ENCODE results near the genes KIAA1958 and CDC26.

DNA sequence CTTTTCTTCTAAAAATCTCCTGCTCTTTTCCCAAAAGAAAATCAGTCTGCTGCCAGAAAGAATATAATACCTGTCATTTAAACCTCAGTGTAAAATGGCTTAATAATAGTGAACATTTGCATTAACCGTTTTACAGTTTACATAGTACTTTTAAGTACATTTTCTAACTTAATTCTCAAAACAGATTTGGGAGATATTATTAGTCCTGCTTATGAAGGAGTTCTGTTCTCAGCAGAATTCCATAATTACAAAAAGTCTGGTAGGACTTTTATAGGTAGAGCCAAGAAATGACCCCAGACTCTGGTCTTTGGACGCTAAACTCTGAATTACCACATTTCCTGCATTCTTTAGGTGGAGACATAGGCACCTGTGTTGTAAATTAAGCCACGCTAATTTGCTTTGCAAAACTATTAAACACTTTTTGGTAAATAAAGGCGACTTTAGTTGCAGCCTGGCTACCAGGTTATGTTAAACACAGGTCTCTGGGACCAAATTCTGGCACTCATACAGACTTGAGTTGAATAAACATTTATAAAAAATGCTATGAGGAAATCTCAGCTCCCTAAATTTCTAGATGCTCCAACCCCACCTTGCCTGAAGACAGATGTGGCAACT is 77.8 kb downstream of the C9orf152 start:
- PRO-cap = no peak

DNA sequence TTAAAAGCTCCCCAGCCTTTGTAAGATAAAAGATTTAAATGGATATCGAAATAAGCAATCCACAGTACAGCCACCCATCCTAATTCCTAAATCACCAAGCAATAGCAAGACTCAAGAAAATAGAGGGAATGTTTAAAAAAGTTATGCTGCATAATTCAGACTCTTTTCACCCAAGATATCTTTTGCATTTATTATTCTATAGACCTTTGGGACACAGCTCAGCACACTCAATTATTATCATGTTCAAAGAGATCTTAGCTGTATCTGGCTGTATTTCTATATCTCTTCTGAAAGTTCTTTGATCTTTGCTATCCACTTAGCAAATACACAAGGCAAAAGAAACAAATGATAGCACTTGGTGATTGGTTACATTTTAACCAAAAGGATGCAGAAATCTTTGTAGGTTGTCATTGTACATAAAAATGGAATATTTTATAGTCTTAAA is 6.9 kb upstream of the C9orf152 start:
- PRO-cap = no peak

DNA sequence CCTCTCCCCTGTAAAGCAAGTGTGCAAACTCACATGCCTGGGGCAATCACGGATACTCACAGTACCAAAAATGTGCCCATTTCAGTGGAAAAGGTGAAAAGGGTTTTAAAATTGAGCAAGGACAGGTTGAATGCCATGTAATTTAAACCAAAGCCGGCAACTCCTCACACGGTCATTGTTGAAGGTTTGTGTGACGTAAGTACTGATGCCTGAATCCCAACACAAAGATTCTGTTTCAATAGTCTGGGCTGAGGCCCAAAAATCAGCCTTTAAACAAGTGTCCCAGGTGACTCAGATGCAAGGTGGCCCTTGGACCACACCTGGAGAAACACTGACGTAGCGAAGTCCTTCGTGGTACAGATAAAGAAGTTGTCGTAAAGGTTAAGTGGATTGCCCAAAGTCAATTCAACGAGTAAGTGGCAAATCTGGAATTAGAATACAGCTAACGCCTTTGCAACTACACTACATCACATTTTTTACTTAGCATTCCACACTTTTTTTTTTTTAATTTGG is 111.5 kb downstream of the LPAR1 start:
- PRO-cap = no peak

DNA sequence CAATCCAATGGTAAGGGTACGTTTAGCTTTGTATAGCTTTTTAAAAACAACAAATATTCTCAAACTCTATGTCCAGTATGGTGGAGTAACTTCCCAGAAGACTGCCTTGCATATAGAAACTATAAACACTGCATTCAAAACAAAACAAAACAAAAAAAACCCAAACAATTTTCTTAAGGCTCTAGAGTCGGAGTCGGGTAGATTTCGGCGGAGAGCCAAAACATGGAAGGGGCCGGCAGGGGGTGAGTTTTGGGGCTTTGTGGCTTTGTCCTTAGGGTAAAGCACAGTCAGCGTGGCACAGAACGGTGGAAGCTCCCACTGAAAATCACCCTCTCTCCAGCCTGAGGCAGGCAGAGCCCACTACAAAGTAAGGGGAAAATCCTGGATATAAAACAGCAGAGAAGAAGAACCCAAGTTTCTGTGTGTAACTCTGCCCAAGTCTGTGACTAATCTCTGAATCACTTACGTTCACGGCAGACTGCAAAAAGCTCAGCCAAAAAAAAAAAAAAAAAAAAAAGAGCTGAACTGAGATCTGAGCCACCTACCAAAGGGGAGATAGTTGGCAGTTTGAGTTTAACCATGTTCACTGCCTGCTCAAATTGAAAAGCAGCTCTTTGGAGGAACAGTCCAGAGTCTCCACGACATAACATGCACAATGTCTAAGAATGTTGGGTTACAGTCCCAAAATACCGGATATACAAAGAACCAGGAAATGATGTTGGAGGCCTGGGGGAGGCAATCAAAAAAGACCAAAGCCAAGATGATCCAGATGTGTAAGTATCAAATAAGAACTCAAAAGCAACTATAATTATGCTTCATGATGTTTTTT is 26.6 kb upstream of the OR2K2 start:
- PRO-cap = no peak

DNA sequence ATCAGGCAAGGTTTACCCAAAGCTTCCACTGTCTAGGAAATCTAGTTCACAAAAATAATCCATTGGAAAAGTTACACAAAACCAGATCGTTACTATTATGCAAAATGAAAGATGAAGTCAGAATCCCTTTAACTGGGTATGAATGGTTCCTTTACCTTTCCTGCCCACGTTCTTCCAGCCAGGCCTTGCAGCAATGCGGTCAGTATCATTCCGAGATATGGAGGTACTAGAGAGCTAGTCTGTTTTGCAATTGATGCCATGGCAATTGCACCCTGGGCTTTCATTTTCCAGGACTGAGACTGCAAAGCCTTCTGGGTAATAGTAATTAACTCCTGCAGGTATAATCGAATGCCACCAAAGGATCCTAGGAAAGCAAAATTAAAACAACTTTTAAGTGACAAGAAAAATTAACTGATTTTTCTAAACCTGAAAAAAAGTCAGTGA is 41.5 kb upstream of the OR2K2 start:
- PRO-cap = no peak

DNA sequence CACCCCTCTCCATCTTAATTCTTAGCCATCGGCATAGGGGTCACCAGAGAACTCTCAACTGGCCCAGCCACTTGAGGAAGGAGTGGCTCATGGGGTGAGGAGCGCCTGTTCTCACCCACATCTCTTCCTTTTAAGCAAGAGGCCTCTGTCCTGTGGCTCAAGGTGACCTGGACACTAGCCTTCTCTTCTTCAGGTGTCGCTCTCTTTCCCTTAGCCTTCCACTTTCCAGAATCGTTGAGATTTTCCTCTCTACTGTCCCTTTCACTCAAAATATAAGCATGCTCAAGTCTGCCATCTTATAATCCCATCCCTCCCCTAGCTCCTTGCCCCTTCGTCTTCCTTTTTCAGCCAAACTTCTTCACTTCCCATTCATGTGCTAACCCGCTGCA is 13.2 kb downstream of the PTGR1 start:
- PRO-cap = no peak

- PRO-cap = no peak
These were observed 4.7 kb upstream of the UGCG start for GRCh38 chr9:111891851-111892333.

DNA sequence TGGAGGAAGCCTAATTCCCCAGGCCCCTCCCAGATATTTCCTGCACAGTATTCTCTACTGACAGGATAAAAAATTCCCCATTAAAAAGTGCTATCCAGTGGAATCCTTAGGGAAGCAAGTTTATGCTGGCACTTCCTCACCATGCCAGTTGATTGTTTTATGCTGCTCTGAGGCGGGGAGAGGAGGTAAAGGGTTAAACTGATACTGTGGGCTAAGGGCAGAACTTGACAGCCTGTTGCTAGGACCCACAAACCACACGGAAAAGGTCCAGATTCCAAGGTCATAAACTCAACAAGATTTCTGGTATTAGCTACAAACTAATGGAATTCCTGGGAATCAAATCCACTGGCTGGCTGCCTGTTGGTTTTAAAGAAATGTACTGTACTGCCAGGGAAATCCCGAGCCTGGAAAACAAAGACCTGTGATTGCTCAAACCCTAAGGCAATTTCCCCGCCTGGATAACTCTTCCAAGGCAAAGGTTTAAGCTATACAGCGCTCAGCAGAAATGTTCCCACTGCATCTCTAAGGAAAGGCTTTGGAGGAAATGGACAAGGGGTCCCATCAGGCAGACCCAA is 124.6 kb downstream of the SUSD1 start:
- PRO-cap = no peak

DNA sequence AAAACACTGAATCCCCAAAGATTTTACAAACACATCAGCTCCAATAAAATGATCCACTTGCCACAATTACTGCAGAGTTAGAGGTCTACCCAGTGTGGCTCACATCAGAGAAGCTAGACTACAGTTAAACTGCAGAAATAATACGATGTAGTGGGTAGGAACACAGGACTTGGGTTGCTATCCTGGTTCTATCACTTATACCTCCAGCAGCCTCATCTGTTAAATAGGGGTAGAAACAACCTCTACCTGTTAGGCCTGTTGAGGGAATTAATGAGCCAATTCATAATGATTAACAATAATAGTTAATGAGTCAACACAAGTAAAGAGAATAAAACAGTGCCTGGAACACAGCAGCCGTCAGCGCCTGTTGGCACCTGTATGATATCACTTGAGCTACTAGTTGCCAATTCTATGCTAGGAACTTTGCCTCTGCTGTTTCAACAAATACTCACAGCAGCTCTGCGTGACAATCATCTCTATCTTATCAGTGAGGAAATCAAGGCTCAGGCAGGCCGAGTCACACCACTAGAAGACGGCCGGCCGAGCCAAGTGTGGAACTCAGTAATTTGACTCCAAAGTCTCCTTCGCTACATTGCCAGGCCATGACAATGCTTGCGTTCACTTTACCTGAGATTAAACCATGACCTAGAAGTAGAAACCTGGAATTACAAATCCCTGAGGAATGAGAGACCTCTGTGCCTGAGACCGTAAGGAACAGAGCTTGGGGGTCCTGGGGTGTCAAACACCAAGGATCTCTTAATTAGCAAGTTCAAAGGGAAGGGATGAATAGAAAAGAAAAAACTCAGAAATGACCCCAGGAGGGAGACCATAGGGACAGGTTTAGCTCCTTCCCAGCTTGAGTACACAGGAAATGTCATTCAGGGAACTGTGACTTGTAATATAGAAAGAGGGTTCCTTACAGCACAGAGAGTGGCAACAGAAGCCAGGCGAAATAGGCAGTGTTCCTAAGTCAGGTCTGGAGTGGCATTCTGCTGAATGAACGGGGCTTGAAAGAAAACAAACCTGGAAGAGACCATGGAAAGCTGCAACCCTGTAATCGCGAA is 109.2 kb downstream of the SUSD1 start:
- PRO-cap = no peak

- PRO-cap = no peak
These were observed 100.5 kb downstream of the SUSD1 start for GRCh38 chr9:112074171-112075368.

GRCh38 chr9:112173397-112174421 is 1.4 kb downstream of the SUSD1 start:
- PRO-cap = no peak

GRCh38 chr9:112219960-112220841 is 45.1 kb upstream of the SUSD1 start:
- PRO-cap = no peak

GRCh38 chr9:112281156-112281665 is 52.2 kb downstream of the PTBP3 start:
- PRO-cap = no peak

- PRO-cap = bidirectional peak, plus-strand start at chr9:112486850, minus-strand start at chr9:112486751; unidirectional peak, plus-strand start at chr9:112487117
These were observed at the start of gene KIAA1958 for GRCh38 chr9:112486247-112487334. TSS of gene KIAA1958 (plus strand) at chr9:112486827.

GRCh38 chr9:112754594-112755011 is 4.0 kb downstream of the SNX30 start:
- PRO-cap = no peak

DNA sequence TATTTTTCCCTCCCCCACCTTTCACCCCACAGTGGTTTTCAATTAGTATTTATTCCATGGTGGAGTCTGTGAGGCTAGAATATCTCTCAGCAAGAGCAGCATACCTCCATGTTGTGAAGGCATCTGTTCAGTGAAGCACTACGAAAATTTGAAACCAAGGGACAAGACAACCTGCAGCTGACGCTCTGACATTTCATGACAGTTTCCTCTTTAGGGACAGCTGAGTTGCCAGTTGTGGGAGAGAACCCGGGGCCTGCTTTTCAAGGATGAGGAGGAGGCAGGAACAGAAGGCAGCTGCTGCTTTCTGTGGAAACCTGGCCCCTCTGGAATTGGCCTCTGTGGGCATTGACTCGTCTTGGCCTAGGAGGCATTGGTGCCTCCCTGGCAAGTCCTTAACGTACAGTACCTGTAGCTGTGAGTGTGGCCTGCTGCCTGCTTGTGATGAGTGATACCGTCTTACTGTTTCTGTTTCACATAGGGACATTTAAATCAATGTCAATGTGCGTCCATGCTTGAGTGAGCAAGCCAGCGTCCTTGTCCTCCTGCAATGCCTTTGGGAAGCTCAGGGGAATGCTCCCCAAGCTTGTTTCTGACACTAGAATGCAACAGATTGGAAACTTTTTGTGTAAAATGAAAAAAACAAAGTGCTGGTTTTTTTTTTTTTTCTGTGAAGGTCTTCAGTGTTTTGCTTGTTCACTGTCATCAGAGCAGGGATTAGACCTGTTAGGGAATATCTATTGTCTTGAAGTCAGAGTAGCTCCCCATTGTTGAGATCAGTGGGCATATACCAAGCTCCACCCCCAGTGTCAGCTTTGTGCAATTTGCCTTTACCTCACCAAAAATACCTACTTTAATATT is 21.5 kb downstream of the SLC46A2 start:
- PRO-cap = no peak

DNA sequence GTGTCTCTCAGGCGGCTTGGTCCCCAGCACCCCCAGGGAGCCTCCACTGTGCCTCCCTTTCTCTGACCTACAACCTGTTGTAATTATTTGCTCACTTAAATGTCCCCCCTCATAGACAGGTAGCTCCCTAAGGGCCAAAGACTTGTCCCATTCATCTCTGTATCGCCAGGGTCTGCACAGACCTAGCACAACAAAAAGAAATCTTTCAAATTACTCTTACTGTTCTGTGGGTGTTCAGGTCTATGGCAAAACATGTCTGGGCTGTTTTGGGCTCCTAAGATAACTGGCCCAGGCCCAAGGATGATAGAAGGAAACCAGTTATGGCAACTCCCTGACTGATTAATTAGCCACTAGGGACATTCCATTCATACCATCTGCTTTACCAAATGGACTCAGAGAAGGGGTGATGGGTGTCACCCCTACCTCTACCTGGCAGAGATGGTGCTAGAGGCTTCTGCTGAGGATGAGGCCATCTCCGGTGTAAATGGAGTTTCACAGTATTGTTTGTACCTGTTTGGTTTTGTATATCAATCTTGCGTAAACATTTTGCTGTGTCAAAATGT is 1.8 kb downstream of the SLC31A2 start:
- PRO-cap = no peak

DNA sequence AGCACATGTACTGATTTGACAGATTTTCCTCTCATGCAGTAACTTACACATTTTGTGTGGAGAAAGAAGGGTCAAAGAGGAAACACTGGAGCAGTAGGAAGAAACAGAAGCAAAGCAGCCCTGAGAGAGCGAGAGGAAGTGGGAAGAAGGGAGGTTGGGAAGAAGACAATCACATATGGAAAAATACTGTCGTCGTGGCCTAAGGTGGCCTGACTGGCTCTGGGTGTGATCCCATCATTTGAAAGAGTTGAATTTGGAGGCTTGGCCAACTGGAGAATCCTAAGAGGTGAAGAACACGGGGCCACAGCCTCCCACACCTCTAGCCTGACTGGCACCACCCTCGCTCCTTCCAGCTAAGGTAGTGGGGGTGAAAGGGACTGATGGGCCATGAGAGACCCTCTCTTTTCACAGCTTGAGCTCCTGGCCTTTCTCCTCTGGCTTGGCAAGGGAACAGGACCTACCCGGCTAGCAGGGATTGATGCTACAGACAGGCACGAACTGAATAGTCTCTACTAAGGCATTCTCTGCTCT is 15.7 kb downstream of the SLC31A2 start:
- PRO-cap = no peak

DNA sequence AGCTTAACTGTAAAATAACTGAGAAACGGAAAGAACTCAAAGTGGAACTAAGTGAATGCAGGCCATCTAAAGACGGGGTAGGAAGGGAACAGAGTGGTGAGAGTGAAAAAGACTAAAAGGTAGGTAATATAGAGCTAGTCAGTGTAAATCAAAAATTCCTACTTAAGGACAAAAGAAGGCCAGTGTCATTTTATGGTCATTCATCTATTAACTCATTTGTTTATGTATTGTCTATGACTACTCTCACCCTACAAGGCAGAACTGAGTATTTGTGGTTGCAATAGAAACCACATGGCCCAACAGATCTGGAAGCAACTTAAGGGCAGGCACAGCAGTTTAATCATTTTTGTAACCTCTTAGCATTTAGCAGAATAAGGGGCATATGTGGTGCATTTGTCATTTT is 1.2 kb downstream of the FKBP15 start:
- PRO-cap = no peak

GRCh38 chr9:113274581-113275890 is at the start of gene CDC26:
TSS of gene CDC26 (minus strand) at chr9:113275572.
- PRO-cap = bidirectional peak, plus-strand start at chr9:113275671, minus-strand start at chr9:113275432

All from tibial artery (tissue), 1 donor.